HT-29 (cell line): Measurements from ENCODE around the gene SPRY4.

- RAMPAGE, long total RNA = no peak
These were observed 75.8 kb downstream of the SPRY4 start for GRCh38 chr5:142248862-142249661.

DNA sequence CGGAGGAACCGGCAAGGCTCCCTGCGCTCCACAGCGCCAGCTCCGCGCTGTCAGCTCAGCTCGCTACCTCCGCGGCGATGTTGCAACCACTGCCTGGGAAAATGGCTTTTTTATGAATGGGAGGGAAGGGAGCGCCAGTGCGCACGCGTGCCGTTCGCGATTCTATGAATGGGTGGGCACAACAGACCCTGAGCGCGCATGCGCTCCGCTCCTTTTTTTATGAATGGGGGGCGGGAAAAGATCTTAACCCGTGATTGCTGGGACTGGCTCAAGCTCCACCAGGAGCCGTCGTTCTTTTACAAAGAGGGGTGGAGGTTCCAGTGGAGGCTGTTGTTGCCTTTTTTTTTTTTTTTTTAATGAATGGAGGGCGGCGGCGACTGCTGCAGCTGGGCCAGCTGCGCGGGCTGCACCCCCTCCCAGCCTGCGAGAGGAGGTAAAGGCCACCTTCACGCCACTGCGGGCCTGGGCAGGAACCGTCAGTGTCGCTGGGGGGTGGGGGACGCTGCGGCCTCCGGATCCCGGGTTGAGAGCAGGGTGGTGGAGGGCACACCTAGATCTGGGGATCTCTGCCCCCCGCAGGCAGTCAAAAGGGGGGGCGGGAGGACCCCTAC, at the start of gene SPRY4:
TSS of gene SPRY4 (minus strand) at position 84 of the 611 bp plus-strand sequence.
- RAMPAGE, long total RNA = start-site peak on the plus strand centred at position 261 of the sequence, 43 bp wide, 9 and 21 reads in 2 replicates

DNA sequence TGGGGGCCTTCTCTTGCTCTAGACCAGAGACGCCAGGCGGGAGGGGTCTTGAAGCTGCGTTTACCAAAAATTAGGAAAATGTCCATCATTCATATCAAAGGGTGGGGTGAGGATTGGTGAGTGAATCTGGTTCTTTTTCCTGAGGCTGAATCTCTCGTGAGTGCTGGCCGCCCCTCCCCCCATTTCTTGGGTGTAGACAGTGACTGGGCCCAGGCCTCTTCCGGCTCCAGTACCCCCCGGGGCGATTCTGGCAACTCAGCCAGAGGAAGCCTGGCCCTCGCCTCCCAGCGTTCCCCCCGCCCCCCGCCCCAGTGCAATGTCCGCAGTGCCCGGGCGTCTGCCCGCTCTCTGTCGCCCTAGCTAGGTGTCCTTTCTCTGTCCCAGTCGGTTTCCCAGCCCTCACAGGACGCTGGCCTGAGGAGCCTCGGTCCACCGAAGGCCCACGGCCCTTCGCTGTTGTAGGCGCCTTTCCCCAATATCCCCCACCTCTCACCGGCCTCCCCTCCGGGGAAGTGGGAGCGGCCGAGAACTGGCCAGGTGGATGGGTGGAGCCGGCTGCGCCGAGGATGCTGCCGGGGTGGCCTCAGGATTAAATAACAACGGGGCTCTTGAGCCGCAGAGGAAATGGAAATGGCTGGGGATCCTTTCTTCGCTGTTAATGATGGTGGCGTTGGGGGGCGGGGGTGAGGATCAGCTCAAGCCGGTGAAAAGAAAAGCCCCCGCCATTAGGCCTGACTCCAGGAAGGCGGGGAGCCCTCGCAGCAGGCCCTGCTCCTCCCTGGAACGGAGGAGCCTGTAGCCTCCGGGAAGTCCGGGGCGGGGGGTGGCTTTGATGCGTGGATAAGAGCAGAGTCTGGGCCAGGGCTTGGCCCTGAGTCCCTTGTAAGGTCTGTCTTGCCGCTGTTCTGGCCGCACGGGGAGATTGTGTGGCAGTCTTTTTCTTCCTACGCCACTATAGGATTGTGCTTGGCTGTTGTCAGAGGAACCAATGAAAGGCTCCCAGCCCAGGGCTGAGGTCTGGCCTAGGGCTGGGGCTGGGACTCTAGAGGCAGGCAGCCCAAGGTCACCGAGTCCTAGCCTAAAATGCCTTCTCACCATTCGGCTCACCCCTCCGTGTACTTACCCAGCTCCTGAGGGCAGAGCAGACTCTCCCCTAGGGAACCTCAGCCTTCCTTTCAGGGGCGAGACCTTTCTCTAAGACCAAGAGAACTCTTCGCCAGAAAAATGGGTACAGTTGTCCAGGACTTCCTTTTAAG, 1.2 kb upstream of the SPRY4 start:
- RAMPAGE, long total RNA = no peak

DNA sequence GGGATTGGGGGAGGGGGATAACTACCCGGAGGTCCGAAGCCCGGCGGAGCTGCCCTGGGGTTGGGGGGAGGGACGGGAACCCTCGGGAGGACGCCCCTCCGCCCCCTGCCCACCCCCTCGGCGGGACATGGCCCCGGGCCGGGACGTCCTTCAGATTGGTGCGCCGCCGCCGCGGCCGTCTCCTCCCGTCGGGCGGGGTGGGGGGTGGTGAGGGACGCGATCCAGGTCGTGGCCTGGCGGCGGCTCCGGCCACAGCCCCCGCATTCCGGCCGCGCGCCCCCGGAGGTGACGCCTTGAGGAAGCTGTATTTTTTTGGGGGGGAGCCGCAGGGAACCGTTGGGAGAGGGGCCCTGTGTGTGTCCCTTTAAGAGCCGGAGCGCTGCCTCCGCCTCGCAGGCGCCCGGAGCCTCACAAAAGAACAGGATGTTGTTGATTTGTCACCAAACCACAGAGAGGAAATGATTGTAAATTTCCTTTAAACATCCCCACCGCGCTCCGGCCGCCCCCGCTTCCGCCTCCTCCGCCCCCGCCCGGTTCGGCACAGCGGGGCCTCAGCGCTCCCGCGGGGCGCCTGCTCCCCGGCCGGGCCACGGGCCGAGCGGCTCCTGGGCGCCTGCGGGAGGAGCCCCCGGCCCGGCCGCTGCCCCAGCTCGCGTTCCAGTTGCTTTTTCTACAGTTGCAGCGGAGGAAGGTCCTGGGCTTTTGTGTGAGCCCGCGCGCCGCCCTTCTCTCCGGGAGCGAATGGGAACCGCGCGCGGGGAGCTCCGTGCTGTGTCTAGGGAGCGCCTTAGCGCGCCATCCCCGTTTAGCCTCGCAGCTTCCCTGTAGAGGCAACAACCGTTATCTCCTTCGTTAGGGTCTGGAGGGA, 32.1 kb upstream of the SPRY4 start:
- RAMPAGE, long total RNA = no peak

DNA sequence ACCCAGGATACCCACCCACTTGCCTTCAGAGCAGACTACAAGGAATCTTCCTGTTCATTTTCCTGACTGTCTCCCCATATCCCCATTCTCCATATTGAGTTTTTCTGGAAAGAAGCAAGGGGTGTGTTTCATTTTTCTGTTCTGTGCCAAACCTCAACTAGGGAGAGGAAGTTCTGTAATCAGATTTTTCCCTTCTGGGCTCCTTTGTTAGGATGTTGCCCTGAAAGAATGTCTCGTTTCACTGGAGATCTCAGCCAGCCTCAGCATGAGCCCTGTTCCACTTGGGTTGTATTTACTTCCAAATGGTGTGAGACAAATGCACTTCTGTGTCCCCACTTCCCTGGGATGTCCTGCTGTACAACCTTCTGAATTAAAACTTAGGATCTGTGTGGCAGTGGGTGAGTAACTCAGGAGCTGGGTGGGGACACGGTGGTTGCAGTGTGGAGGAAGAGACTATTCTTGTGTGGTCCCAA, 109.0 kb upstream of the SPRY4 start:
- RAMPAGE, long total RNA = no peak

GRCh38 chr5:142499711-142500204, 174.9 kb upstream of the SPRY4 start:
- RAMPAGE, long total RNA = no peak

DNA sequence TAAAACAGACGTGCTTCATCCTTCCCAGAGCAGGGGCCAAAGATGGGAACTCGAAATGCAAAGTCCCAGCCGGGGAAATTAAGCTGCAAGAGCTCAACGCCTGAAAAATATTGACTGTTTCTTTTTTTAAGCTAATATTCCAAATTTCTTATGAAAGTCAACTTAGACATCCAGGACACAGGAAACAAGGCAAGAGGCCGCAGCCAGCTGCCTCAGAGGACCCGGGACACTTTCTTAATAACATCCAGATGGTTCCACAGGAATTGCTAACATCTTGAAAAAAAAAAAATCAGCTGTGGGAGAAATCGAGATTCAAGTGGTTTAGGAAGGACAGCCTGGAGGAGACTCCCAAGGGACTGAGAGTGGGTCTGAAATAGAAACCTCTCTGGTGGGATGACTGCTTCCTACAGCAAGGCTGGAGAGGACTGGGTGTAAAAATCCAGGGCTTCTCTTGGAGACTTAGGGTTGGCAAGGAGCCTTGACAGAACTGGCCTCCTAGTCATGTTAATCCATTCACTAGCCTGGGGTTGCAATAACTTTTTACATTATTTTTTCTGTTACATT, 144.8 kb downstream of the FGF1 start:
- RAMPAGE, long total RNA = no peak

DNA sequence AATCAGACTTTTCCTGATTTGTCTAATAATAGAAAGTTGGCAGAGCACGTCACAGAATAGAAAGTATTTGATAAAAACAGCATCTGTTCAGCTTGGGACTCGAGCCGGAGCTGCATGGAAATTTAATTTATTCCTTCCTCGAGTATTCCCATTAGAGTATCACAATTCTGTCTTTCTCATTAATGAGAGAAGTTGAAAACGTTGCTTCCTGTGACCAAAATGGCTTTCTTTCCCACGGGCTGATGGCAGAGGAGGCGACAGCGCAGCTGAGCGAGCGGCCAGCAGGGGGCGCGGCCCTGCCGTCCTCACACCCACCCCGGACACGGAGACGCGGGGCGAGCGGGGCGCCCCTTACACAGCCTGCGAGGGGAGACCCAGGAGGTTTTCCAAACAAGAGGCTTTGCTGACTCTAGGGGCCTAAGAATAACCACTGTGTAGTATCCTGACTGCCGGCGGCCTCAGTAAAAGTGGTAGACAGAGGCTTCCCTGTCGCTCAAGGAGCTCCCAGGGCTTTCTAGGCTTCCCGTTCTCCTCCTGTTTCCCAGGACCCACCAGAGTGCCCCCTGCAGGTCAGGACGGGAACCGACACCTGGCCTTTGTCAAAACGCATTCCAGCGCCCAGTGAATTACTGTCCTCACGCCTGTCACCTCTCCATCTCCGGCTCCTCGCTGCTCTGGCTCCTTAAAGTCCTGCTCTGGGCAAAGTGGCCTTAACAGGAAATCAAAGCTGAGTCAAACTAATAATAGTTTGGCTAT, 27.3 kb upstream of the FGF1 start:
- RAMPAGE, long total RNA = no peak

DNA sequence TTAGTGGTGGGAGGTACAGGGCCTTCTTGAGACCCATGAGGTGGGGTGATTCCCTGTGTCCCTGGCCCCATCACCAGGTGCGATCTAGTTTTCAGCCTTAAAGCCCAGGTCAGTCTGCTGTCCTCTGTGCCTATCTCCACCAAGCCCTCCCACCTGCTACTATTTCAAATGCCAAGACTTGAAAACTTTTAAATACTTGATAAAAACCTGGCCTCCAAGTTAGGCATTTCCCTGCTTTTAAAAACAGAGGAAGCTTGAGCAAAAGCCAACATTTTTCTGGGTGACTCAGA, 56.4 kb downstream of the ARHGAP26 start:
- RAMPAGE, long total RNA = no peak

DNA sequence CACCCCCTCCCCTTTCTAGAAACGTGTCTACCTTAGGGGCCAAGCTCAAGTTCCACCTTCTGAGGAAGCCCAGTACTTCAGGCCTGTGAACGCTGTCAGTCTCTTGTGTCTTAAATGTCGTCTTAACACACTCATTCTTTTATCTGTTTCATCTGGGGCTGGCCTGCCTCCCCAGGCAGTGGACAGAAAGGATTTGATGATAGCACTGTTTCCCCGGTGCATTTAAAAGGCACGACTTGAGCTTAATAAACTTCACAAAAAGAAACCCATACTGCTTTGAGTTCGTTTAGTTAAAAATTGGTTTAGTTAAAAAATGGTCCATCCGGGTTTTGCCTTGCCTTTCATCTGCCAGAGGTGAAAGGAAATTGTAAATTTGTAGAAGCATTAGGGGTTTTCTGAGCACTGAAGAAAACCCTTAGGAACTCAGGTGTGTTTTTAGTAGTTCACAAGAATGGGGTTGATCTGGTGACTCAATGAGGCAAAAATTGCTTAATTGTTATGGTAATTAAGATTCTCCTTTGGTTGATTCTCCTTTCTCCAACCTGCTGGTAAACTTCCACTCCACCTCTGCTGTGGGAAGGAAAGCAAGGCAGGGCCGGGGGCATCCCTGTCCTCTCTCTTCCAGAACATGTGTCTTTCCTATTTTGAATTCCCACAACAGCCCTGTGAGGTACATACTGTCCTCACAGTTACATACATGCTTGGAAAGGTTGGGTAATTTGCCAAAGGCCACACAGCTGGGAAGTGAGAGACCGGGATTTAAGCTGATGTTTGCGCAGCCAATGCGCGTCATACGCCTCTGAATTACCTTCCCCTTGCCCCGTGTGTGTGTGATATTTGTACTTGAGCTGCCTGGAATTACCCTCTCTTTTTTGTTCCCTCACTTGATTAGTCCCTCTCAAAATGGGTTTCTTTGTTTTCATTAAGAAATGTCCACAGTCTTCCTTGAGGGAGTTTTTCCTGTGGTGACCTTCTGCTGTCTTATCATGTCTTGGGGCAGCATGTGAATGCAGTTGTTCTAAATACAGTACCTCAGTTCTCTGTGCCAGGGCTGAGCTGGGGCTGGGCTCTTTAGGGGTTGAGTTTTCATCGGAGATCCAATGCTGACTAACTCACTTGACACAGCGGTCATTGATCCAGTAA, 94.3 kb downstream of the ARHGAP26 start:
- RAMPAGE, long total RNA = no peak

GRCh38 chr5:142866937-142867231, 96.7 kb downstream of the ARHGAP26 start:
- RAMPAGE, long total RNA = no peak

DNA sequence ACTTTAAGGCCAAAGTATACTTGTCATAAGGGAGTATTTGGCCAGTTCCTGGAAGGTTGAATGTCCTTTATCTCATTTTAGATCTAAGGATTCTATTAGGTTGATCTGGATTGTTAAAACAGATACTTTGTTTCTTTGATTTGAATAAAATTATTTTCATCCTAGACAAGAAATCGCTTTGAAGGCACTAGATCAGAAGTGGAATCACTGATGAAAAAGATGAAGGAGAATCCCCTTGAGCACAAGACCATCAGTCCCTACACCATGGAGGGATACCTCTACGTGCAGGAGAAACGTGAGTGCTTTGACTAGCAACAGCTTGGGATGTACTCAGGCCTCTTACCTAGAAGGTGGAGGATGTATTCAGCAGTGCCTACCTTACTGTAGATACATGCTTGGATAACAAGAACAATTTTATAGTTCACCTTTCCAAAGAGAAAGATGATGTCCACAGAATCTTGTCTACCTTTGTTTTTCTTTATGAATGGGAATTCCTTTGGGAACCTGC, 133.3 kb downstream of the ARHGAP26 start:
- RAMPAGE, long total RNA = no peak

DNA sequence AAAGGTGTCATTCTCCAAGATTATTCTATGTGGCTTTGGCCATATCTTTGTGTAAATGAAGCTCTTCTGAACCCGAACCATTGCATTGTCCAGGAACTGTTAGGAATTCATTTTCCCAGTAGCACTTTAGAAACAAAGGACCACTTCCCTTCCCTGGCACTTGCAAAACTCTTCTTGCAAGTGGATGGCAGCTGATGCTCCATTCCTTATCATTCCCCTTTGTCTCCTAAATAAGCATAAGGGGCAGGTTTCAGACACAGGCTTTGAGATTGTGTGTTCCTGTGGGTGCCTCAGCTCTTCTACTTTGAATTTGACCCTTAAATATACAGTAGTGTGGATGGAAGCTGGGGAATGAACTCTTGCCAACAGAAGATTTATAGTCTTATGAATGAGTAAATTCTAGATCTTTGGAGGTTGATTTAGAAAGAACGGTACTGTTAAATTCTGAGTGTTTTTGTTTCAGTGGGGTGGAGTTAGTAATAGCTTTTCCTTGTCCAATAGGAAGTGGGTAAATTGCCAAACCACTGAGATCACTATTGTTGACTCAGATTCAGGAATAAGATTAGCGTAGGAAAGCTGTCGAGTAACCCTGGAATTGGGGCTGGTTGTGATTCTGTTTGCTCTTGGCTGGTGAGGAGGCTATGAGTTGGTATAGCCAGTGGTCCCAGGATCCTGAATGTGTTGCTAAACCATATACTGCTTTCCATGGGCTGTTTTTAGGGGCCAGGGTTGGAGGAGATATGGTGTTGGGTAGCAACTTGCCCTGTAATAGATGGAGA, 155.5 kb downstream of the ARHGAP26 start:
- RAMPAGE, long total RNA = no peak

DNA sequence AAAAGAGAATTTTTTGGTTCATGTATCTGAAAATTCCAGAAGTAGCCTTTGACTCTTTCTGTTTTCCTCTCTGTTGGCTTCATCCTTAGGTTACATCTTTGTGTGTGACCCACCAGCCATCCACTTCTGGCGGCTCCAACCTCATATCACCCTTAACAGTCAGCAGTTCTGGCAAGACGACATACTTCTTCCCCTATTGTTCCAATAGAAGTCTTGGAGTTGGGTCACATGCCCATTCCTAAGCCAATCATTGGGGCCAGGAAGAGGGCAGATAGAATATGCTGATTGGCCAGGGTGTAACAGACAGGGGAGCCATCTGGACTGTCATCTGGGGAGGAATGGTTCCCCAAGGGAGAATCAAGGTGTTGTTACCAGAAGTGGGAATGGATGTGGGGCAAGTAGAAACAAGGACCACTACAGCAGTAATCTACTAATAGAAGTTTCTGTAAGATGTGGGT, 200.2 kb downstream of the ARHGAP26 start:
- RAMPAGE, long total RNA = no peak

DNA sequence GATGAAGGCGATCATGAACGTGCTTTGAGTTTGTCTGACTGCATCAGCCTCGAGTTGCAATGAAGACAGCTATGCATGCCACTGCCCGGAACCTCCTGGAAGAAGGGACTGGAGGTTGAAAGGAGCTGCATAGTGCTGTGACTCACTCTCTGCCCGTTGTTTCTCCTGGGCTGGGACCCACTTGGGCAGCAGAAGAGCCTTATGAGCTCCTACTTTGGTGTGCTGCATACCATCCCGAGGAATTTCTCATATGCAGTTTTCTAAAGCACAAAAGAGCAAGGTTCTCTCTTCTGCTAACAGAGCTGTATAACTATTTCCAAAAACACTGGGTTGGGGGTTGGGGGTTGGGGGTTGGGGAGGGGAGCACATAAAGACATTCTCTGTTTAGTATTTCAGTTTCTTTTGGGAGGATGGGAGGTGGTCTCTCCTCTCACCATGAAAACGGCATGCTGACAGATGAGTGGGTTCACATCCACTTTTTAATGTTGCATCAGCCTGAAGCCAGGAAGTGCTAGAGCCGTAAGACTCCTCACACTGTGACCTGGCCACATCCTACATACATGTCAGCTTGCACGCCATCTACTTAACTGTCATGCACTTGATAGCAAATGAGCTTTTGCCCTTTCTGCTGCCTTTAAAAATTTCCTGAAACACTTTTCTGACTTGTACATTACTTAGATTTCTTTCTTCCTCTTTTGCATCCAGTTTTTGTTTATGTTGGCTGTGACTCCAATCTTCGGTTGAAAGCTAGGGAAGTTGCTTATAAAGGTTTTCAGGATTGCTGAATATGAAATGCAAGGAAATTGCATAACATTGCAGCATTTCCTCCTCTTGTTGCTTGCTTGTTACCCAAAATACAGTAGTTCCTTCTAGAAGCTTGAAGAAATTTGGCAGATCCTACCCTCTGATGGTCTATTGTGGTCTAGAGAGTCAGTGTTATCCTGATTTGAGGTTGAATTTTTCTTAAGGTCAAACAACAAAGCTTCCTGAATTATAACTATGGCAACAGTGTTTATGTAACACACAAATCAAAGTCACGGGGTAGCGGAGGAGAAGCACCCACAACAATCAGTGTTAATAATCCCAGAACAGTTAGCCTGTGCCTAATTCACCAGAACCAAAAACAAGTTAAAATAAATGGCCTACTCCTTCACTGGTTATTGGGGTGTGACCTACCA, 232.3 kb downstream of the ARHGAP26 start:
- RAMPAGE, long total RNA = no peak

GRCh38 chr5:143031639-143032425, 261.7 kb downstream of the ARHGAP26 start:
- RAMPAGE, long total RNA = no peak

DNA sequence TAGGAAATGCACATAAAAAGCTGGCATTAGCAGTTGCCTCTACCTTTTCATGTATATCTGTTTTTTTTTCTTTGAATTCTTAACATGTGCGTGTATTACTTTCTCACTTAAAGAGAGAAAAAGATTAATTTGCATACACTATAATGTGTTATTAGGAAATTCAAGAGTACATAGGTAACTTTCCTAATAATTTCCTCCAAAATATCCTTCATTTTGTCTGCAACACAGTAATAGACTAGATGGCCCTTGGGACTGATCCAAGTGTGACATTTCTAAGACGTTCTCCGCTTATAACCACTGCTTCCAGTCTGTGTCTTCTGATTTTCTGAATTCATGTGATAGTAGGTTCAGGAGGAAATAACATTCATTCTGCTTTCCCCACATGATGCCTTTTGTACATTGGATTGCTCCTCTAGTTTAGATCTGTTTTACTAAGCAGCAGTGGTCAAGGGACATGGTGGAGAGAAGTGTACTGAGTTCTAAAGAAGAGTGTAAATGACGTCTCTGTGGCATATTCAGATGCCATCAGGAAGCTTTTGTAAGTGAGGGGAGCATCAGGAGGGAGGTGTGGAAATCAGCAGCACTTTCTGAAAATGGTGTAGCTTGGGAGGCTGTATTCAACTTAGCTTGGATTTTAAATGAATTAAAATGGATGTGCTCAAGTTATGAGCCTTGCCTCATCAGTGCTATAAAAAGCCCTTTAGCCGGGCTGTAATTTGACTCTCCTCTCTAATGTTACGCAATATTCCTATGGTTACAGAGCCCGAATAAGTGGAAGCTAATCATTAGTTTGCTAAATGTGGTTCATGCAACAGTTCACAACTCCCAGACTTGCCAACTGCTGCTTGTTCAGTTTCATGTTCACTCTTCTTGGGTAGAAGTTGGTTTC, 281.1 kb downstream of the ARHGAP26 start:
- RAMPAGE, long total RNA = no peak

DNA sequence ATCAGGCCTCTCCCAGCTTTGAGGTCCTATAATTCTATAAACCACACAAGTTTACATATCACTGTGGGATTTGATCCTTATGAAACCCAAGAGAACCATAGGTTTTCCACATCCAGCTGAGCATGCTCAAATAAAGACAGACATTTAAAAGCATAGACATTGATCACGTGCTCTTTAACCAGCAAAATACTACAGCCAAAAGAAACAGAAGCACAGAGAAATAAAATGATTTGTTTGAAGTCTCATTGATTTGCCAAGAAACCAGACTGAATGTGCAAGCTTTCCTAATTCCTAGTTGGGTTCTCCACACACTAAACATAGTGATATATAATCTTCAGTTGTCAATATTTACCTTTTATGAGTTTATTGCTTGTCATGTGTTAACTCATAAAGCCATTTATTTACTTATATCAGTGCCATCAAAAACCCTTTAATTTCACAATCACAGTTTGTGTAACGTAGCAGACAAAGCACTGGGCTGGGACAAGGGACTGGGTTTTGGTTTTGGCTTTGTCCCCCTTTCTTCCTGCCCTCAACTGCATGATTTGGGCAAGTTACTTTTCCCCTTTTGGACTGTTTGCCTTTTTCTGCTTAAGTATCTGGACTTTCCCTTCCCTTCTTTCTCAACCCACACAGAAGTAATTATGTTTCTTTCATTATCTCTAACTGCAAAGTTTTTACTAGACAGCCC, 14.5 kb upstream of the NR3C1 start:
- RAMPAGE, long total RNA = no peak

DNA sequence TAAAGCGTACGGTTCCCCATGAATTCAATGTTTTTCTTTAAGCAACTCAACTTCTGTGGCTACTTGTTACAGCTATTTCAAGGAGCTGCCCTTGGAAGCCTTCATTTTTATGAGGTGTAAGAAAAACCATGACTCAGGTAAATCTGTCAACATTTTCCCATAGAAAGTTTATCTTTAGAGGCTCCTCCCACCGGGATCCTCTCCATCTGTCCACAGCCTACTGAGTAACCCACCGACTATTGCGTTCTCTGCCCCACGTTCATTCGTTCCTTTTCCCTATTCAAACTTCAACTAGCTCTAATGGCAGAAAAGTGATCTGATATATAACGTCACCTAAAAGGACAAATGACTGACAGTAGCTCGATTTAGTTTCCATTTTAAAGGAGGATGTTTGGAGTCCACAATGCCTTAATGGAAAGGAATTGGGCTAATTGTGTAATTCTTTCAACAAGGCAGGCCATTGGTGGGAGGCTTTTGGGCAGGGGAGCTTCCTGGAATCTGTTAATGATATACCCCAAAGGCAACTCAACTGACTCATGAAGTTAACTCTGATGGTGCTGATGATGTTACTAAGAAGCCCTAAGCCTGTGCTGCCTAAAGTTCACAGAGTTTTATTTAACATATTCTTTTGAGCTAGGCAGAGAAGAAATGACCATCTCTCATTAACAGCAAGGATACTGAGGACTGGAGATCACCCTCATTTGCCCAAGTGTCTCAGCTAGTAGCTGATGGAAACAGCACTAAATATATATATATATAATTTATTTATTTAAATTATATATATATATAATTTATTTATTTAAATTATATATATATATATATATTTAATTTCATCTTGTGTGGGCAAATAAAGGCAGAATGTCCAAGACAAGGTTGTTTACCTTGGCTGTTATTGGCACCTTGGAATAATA, 29.4 kb upstream of the NR3C1 start:
- RAMPAGE, long total RNA = no peak

- RAMPAGE, long total RNA = no peak
These were observed 34.4 kb downstream of the KCTD16 start for GRCh38 chr5:144204888-144205723.